ENCODE data around the gene OMD.

DNA sequence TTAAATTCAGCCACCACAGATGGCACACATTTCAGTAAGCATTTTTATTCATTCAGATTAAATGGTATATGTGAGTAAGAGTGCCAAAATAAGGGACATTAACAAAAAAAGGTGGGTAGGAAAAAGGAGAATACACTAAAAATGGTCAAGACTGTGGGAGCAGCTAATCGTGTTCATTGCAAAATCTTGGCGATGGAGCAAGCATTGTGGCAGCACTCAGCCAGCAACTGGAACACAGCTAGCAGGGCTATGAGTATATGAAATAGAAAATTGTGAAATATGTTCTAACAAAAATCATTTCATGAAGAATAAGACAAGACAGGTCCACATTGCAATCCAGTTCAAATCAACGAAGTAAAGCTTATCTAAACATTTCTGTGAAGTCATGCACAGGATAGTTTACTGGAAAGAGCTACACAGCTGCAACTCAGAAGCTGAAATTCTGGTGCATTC is 5.2 kb upstream of the NFIL3 start:
- PRO-cap = no peak
- RAMPAGE, long total RNA = no peak

- PRO-cap = no peak
- RAMPAGE, long total RNA = no peak
Observed at GRCh38 chr9:91948083-91949293, 1.5 kb downstream of the ROR2 start.

DNA sequence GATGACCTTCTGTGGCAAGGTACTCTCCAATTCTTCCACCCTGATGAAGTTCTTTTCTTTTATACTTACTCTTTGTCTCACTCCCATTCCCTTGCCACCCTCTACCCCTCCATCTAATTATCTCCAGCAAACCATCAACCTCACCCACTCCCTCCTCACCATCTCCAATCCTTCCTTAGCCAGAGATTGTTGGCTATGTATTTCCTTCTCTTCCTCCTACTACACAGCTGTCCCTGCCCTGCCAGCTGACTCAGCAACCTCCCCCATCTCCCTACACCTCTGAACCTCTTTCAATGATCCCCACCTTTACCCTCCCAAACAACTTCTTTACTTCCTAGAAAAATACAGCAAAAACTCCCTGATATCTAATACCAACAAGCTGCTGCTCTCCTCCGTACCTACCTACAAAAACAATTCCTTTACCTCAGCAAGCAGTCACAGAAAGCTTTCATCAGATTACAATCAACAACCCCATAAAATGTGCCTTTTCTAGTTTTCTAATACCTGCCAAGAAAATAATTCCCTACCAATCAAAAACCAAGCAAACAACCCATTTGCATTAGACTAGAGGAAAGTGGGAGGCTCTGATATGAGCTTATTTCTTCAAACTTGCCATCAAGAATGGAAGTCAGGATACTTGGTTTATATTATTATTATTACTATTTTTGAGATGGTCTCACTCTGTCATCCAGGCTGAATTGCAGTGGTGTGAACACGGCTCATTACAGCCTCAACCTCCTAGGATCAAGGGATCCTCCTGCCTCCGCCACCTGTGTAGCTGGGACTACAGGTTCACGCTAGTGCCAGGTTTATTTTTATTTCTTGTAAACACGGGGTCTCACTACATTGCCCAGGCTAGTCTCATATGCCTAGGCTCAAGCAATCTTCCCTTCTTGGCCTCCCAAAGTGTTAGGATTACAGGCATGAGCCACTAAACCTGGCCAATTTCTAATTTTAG is 37.1 kb downstream of the SPTLC1 start:
- PRO-cap = no peak
- RAMPAGE, long total RNA = no peak

GRCh38 chr9:92295784-92296692 is 2.5 kb upstream of the IARS1 start:
- PRO-cap = no peak
- RAMPAGE, long total RNA = no peak

GRCh38 chr9:92424199-92424837 is at the start of gene OMD:
Gene OMD, minus strand, starts transcription at chr9:92424471.
- PRO-cap = no peak
- RAMPAGE, long total RNA = start-site peak on the minus strand at chr9:92424302-92424347, 276 and 184 reads in 2 replicates; start-site peak on the minus strand at chr9:92424449-92424501, 188 and 146 reads in 2 replicates

GRCh38 chr9:92446368-92447017 is 22.2 kb upstream of the OMD start:
- PRO-cap = no peak
- RAMPAGE, long total RNA = no peak

- PRO-cap = no peak
- RAMPAGE, long total RNA = no peak
Observed at GRCh38 chr9:92634397-92634611, 35.6 kb downstream of the IPPK start.

DNA sequence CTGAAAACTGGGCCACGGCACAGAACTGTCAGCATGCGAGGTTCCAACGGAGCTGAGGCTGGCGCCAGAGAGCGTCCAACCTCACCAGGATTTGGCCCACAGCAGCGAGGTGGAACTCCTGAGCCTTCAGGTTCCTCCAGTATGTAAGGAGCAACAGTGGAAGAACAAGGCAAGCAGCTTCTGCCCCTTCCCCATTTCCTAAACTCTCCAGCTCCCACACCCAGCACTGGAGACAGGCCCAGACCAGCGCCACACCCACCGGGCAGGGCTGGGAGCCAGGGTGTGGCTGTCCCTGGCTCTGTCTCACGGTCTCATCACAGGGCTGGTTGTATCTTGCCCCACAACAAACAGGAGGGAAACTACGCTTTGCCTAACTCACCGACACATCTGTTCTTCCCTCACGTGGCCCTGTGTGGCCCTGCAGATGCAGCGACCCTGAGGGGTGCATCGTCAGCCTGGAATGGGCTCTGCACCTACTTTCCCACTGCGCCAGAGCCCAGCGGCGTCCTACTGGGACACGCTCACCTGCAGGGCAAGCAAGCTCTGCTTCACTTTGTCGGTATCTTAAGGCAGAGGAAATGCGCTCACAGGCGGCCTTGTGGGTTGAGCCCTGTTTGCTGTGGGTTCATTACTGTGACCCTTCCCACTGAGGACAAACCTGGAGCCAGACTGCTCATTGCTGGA is 15.0 kb downstream of the IPPK start:
- PRO-cap = no peak
- RAMPAGE, long total RNA = no peak

GRCh38 chr9:92728873-92729945 is 35.4 kb downstream of the BICD2 start:
- PRO-cap = no peak
- RAMPAGE, long total RNA = no peak

- PRO-cap = no peak
- RAMPAGE, long total RNA = no peak
Observed at GRCh38 chr9:92738498-92738879, 26.1 kb downstream of the BICD2 start.

GRCh38 chr9:92781895-92782413 is 17.3 kb upstream of the BICD2 start:
- PRO-cap = no peak
- RAMPAGE, long total RNA = no peak

GRCh38 chr9:93063456-93064266 is 5.2 kb downstream of the SUSD3 start:
- PRO-cap = no peak
- RAMPAGE, long total RNA = no peak

DNA sequence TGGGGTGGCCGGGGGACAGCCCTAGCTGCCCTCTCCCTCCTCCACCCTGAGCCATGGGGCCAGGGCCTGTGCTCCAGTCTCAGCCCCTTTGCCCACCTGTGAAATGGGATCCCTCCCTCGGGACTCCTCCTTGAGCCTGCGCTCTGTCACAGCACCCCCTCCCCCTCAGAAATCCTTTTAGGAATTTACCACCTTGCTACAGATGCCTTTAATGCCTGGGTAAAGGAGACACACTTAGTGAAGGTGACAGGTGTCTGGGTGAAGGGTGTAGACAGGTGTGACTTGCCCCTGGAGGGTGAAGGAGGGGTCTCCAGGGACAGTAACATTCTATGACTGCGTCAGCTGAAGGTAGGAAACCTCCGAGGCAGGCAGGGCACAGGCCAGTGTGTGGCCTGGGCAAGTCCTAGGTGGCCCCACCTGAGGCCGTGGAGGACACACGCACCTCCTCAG is 18.0 kb downstream of the CARD19 start:
- PRO-cap = no peak
- RAMPAGE, long total RNA = no peak

DNA sequence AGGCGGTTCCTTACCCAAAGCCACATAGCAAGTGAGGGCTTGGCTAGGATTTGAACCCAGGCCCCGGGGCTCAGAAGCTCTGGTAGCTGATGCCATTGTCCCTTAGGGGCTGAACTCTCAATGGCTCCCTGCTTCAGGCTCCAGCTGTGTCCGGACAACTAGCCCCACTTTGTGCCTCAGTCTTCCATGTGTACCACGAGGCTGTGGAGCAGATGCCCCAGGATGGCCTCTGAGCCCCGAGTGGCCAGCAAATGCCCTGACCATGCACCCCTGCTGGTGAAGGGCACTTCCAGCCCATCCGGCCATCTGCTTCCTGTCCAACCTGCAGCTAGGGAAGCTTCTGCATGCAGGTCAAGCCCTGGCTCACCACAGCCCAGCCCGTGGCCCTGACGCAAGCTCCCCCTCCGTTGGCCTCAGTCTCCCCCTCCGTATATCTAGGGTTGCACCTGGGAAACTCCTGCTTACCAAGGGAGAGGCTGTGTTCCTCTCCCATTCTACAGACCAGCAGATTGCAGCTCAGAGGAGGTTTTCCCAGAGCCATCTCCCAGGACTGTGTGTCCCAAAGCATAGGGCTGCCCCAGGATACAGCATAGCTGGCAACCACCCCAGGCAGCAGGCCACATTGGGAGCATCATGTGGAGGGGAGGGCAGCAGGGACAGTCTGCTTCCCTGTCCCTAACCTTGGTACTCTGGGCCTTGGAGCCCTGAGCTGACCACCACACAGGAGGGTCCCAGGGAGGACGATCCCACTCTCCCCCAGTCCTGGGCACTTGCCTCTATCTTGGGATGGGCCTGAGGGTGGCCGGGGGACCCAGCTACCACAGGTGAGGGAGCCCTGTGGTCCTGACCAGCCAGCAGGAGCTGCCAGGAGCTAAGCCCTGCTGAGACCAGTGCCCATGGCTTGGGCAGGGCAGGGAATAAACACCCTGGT is 4.6 kb downstream of the NINJ1 start:
- PRO-cap = no peak
- RAMPAGE, long total RNA = no peak

DNA sequence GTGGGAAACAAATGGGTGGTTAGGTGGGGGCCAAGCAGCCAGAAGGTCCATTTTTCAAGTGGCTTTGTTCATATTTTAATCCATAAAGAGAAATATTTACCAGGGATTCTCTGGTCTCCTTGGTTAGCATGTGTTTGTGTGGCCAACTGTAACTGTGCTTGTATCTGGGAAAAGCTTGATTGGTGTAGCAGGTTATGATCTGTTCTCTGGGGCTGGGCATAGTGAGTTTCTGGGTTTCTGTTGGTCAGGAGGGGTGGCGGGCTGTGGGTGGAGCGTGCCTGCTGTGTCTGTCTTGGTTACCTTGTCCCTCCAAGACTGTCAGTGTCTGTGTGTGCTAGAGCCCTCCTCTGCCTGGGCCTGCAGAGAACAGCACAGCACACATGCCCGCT is 12.6 kb downstream of the WNK2 start:
- PRO-cap = no peak
- RAMPAGE, long total RNA = no peak

DNA sequence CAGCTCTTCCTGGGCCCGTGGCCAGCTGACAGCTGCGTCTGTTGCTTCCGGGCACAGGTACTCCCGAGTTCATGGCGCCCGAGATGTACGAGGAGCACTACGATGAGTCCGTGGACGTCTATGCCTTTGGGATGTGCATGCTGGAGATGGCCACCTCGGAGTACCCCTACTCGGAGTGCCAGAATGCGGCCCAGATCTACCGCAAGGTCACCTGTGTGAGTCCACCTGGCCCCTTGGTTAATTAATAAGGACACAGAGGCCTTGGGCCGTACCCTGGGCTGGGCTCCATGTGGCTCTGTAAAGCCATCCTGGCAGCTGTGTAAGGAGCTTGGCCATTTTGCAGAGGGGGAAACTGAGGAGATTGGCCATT is 50.8 kb downstream of the WNK2 start:
- PRO-cap = no peak
- RAMPAGE, long total RNA = no peak

GRCh38 chr9:93510025-93510393 is 56.6 kb upstream of the FAM120AOS start:
- PRO-cap = no peak
- RAMPAGE, long total RNA = no peak

GRCh38 chr9:93512042-93512841 is 58.9 kb upstream of the FAM120AOS start:
- PRO-cap = no peak
- RAMPAGE, long total RNA = no peak

DNA sequence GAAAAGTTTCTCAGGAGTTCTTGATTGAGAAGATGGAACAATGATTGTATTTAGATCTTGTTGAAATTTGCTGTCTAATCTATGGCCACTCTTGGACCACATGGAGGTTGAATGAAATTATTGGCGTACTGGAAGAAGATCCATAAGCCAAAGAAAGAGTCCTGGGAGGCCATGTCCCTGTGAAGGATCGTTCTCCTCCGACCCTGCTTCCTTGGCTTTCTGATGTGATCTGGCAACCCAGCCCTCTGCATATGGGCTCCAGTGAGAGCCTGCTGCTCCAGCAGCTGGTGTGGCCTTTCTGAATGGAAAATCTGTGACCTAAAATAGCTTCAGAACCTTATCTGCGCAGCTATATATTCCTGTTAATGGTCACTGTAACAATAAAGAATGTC is 40.3 kb upstream of the PHF2 start:
- PRO-cap = no peak
- RAMPAGE, long total RNA = no peak

DNA sequence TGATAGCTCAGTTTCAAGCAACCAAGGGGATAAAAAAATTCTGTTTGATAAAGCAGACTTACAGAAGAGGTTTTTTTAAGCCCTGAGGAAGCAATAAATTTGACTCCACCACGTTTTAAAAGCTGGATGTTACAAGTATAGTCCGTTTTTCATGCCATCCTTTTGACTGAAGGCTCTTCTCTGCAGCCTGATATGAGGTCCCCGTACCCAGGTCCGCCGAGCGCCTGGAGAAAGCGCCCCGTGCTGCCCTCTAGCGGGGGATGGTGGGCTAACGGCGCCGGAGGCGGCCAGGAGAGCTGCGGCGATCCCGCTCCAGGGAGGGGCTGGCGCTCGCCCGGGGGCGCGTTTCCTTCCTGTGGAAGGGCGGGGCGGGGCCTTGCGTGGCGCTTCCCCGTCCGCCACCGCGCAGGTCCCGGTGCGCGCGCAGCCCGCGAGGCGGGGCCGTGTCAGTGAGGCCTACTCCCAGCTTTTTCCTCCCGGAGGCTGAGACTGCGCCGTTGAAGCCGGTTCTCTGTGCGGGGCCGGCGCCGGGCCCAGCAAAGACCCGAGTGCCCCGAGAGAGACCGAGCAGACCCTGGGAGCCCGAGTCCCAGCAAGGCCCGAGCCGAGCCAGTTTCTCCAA is 10.0 kb upstream of the PHF2 start:
- PRO-cap = no peak
- RAMPAGE, long total RNA = no peak

Data from spinal cord (tissue), 3 donors.